Fibroblast of the aortic adventitia (primary cell): ENCODE data around the gene TYW1.

GRCh38 chr7:66996686-66997432, at the start of gene TYW1:
Gene TYW1, plus strand, starts transcription at chr7:66996833.
- CAGE, long polyA plus RNA = no peak

DNA sequence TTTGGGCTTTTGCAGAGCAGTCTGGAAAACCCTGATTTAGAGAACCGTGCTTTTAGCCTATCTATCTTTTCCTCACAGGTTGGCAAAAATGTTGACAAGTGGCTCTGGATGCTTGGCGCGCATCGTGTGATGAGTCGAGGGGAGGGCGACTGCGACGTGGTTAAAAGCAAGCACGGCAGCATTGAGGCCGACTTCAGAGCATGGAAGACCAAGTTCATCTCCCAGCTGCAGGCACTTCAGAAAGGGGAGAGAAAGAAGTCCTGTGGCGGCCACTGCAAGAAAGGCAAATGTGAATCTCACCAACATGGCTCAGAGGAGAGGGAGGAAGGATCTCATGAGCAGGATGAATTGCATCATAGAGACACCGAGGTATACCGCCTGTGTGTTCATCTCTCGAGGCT, 21.1 kb downstream of the TYW1 start:
- CAGE, long polyA plus RNA = no peak

- CAGE, long polyA plus RNA = no peak
These were observed 137.0 kb downstream of the SPDYE21 start for GRCh38 chr7:67413754-67414134.

GRCh38 chr7:67753949-67754321, 477.2 kb downstream of the SPDYE21 start:
- CAGE, long polyA plus RNA = no peak

DNA sequence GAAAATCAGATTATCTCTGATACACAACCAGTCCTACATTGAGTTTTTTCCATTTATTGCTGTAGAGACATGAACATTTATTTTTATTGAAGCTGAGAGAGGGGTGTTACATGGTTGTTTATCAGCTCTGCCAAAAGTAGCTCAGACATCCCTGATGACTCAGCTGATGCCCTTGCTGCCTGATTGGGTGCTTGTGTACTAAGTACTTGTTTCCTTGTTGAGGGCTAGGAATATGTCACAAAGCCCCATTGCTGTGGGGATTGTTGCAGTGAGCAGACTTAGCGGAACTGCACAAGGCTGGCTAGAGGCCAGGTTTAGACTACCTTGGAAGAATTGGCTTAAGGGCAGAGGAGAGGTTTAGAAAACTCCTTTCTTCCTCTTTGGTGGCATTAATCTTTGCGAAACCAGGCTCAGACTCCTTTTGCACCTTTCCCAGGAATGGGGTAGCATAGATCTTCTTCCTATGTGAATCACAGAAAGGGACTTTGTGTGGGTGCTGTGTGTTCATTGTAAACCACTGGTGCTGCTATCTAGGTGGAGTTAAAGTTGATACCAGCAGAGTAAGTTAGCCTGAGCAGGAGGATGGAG, 110.7 kb downstream of the AUTS2 start:
- CAGE, long polyA plus RNA = no peak

GRCh38 chr7:69944143-69944956, 346.1 kb downstream of the AUTS2 start:
- CAGE, long polyA plus RNA = no peak

DNA sequence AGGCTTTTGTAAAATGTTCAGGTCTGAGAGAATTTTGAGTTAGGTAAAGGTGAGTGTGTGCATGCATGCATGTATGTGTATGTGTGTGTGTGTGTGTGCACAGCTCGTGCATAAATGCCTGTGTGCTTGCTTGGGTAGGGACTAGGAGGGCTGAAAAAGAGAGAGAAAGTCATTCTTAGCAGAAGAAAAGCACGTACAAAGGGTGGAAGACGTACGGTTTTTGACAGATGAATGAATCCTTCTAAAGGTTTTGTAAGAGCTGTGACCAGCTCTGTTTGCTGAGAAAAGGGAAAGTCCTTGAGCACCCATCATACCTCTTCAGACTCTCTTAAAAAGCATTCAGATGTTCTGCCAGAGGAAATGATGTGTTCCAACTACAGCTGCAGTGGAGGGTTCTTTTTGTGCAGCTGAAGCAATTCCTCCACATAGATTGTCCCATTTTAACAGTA, 364.4 kb downstream of the AUTS2 start:
- CAGE, long polyA plus RNA = no peak

- CAGE, long polyA plus RNA = no peak
These were observed 634.5 kb upstream of the GALNT17 start for GRCh38 chr7:70497396-70497931.

DNA sequence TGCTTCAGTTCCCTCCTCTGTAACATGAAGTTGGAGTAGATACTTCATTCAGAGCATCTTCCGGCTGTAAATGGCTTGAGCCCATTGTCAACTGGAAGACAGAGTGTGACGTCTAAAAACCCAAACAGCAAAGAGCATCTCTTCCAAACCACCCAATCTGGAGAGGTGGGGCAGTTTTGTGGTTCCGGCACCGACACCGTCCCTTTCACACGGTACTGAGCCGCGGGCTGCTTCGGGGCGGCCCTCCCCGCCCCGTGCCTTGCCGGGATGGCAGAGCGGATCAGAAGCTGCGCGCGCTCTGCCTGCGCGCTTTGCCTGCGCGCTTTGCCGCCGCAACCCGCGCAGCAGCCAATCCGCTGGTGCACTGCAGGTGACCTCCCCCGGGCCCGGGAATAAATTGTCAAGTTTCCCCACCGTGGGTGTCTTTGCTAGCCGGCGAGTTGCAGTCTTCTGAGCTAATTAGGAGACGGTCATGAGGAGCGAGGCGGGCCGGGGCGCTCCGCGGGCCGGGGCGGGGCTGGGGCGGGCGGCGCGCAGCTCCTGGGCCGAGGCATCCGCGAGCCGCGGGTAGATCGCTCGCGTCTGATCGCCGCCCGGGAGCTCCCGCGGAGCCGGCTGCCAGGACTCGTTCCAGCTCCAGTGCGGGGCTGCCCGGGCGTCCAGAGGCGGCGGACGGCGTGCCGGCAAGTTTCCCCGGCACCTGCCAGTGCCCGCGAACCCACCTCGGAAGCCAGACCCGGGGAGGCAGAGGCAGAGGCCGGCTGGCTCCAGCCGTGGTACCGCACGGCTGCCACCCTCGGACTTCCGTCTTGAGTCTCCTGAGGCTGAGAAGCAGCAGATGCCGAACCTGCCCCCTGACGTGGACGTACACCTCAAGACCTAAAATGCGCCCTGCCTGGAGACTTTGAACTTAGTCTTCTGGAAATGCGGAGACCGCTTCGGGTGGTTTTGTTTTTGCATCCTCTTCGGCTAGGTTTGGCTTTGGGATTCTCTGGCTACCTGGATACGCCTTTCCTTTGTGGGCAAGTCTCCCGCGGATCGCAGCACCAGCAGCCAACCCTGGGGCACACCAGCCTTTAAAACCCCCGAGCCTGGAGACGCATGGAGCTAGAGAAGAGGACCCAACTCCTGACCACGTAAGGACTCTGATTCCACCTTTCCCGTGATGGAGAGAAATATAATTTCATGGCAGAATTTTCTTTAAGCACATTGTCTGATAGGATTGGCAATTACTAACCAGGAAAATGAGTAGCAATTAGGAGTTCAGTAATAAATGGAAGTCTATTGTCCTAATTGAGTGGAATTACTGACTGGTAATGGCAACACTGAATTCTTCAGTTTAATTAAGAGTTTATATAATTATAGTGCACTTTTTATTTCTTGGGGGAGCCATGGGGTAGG, 535.8 kb upstream of the GALNT17 start:
- CAGE, long polyA plus RNA = no peak

- CAGE, long polyA plus RNA = no peak
These were observed 532.7 kb upstream of the GALNT17 start for GRCh38 chr7:70598931-70599888.

DNA sequence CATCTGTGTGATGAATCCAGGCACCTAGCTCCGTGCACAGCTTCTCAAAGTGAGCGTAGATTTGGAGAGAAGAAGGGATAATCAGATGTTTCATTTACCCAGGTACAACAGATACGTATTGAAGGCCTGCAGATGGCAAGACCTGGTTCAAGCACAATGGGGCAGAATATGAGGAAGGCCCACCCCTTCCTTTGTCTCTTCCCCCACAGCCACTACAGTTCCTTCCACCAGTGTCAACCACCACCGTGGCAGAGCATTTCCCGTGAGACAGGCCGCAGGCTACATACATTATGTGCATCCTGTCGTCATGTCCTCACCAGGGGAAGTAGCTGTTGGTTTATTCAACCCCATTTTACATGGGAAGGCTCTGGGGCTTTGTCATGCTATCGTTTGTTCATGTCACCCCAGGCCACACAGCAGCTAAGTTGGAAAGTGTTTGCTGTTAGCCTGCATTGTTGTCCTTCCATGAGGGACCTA, 471.5 kb upstream of the GALNT17 start:
- CAGE, long polyA plus RNA = no peak

GRCh38 chr7:70717434-70717919, 414.5 kb upstream of the GALNT17 start:
- CAGE, long polyA plus RNA = no peak

- CAGE, long polyA plus RNA = no peak
These were observed 393.8 kb upstream of the GALNT17 start for GRCh38 chr7:70738080-70738643.

GRCh38 chr7:71198564-71199415, 66.8 kb downstream of the GALNT17 start:
- CAGE, long polyA plus RNA = no peak

GRCh38 chr7:71394379-71394641, 262.4 kb downstream of the GALNT17 start:
- CAGE, long polyA plus RNA = no peak

DNA sequence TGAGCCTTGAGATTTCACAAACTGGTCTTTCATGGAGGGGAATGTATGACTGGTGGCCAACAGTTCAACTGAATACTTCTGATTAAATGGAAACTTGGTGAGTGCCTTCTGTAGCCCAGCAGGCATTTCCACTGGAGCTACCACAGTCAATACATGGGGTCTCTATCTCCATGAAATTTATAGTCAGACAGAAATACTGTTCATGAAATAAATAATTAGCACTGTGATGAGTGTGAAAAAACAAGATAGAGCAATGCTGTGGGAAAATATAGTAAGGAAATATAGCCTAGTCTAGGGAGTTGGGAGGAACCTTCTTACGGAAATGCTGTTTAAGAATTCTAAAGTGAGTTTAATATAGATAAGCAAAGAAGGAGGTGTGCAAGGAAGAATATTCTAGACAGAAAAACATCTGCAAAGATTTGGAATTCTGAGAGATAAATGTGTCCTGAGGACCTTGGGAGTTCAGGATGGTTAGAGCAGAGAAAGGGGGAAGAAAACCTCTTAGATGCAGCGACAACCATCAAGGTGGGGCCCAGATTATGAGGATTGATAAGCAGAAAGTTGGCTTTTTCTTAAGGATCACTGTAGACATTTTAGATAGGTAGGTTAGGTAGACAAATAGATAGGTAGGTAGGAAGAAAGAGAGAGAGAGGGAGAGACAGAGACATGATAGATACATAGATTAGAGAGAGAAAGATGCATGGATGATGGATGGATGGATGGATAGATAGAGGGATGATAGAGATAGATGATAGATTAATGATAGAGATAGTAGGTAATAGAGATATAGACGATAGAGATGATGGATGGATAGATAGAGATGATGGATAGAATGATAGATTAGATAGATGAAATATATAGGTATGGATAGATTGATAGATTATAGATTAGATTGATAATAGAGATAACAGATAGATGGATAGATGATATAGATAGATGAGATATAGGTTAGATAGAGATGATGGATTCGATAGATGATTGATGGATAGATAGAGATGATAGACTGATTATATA, 447.6 kb downstream of the GALNT17 start:
- CAGE, long polyA plus RNA = no peak

GRCh38 chr7:71633457-71634186, 501.7 kb downstream of the GALNT17 start:
- CAGE, long polyA plus RNA = no peak

DNA sequence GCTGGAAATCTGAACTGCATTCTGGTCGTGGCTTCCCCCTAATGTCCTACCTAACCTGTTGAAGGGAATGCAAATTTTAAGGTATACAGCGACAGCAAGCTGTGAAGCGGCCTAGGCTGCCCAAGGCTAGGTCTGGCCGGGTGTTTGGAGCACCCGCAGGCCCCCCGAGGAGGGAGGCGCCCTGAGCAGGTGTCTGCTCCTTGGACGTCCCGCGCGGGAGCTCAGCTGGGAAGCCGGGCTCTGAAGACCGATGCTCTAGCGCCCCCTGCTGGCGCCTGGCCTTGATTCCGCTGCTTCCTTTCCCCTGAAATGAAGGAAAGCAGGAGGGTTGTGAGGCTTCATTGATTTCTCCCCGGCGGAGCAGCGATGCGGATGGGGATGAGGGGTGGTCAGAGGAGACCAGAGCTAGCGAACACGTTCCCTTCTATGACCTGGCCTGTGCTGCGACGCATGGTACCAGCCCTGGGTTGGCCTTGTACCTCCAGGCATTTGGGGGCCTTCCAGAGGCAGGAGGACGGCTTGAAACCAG, 601.3 kb downstream of the GALNT17 start:
- CAGE, long polyA plus RNA = no peak

DNA sequence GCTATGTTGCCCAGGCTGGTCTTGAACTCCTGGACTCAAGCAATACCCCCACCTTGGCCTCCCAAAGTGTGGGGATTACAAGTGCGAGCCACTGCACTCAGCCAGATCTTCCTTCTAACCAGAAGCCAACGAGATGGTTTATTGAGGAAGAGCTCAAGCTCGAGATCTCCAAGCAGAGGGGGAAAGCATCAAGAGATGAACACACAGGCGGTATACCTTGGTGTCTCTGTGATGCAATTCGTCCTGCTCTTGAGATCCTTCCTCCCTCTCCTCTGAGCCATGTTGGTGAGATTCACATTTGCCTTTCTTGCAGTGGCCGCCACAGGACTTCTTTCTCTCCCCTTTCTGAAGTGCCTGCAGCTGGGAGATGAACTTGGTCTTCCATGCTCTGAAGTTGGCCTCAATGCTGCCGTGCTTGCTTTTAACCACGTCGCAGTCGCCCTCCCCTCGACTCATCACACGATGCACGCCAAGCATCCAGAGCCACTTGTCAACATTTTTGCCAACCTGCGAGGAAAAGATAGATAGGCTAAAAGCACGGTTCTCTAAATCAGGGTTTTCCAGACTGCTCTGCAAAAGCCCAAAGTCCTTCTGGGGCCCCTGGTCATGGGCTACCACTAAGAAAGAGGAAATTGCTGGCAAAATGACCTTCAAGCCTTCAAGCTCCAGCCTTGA, 21.0 kb downstream of the TYW1B start:
- CAGE, long polyA plus RNA = no peak

DNA sequence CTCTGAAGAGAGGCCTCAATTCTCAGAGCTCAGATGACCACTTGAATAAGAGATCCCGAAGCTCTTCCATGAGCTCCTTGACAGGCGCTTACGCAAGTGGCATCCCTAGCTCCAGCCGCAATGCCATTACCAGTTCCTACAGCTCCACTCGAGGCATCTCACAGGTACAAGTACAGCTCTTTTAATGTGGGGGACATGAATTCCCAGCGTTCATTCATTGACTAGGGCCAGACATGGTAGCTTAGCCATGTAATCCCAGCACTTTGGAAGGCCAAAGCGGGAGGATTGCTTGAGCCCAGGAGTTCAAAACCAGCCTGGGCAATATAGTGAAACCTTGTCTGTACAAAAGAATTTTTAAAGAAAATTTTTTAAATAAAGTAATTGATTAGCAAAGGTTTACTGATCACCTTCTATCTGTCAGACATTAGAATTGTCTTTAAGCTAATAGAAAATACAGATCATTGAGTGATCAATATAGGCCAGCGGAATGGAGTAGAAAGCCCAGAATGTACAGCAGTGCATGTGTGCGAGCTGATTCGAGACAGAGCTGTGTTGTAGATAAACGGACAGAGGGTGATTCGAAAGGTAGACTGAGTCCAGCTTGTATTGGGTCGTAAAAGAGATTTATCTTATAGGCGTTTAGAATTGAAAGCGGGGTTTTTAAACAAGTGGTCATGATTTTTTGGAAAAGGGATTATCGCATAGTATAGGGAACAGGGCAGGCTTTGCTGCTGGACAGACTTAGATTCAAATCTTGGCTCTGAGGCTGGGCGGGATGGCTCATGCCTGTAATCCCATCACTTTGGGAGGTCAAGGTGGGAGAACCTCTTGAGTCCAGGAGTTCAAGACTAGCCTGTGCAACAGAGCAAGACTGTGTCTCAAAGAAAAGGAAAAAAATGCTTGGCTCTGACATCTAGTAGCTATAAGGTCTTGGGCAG, 5.3 kb downstream of the POM121 start:
- CAGE, long polyA plus RNA = no peak